Fibroblast of villous mesenchyme (primary cell): Measurements from ENCODE around the gene USP6NL.

DNA sequence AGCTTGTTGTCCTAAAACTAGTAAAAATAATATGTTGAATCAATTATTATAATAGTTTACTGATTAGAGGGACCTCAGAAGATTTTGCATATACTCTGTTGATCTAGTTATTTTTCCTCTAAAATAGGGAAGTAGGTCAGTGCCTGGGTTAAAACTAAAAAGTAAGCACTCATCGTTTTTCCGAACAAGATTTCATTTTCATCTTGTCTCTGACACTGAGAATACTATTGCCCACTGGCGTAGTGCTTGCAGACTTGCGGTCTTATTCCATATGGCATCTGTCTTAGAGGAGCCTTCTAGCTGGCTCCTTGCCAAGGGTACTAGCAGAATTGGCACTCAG lies 143.3 kb downstream of the CELF2 start:
- CAGE, long polyA plus RNA = no peak

DNA sequence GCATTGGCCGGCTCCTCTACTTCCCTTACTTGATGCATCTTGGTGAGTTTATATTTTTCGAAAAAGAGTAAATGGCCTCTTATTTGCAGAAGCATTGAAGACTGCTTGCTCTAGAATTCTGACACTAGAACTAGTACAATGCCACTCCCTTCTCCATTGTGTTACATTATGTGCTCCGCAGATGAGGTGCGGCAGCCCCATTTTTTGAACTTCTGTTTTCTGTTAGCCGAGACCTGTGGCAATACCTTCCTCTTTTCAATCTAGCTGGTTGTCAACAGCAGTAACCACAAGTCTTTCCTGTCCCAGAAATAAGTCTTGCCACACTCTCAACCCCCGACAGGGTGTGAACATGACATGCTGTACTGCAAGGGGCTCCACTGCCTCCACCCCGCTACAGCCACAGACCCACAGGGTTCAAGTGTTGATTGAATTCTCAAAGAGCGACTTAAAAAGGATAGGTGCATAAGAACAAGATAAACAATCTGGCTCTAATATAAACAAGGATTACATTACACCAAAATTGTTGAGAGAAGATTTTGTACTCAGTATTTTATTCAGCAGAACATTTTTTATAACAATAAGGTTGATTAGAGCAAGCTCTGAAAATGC lies 145.5 kb downstream of the CELF2 start:
- CAGE, long polyA plus RNA = no peak

- CAGE, long polyA plus RNA = no peak
Observed at GRCh38 chr10:11168210-11168769, 150.6 kb downstream of the CELF2 start.

GRCh38 chr10:11178437-11179155 lies 160.9 kb downstream of the CELF2 start:
- CAGE, long polyA plus RNA = no peak

- CAGE, long polyA plus RNA = no peak
Observed at GRCh38 chr10:11225771-11226436, 208.2 kb downstream of the CELF2 start.

DNA sequence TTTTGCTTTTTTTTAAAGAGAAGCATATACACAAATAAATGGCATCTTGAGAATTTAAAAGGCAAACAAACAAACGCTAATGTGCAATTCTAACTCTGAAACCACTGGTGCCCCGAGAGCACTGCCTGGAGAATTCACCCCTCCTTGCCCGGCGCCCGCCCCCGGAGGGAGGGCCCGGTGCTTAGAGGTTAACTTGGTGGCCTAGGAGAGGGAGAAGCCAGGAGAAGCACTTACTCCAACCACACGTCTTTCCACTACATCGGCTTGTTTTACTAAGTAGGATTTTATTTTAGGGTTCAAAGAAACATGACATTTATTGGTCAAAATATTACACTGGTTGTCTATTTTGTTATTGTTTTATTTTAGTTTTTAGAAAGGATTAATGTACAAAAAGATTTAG lies 282.1 kb downstream of the USP6NL start:
- CAGE, long polyA plus RNA = no peak

- CAGE, long polyA plus RNA = no peak
Observed at GRCh38 chr10:11610746-11611721, at the start of gene USP6NL. Gene USP6NL (minus strand): TSS chr10:11611650.

GRCh38 chr10:11612388-11613010 lies 1.0 kb upstream of the USP6NL start:
- CAGE, long polyA plus RNA = no peak

GRCh38 chr10:11649561-11649761 lies 38.0 kb upstream of the USP6NL start:
- CAGE, long polyA plus RNA = no peak

GRCh38 chr10:11684027-11684629 lies 58.1 kb upstream of the ECHDC3 start:
- CAGE, long polyA plus RNA = no peak

DNA sequence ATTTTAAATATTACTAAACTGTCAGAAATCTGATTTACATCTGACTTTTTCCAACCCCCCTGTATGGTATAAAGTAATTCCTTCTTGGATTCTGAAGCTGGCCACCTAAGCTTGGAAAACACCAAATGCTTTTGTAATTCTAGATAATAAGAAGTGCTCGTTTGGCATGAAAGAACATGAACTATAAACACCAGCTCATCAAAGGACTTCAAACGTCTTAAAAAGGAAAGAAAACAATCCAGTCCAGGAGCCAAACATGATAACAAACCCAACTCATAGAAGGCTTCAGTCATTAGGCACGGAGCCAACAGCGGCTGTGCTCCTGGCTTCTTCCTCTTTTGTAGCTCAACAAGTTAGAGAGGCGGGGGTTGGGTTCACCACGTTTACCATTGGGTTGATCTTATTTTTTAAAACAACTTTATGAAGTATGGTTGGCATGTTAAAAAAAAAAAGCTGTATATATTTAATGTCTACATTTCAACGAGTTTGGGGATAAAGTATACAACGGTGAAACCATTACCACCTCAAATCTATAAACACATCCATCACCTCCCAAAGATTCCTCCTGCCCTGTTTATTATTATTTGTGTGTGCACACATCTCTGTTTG lies 56.3 kb upstream of the ECHDC3 start:
- CAGE, long polyA plus RNA = no peak

DNA sequence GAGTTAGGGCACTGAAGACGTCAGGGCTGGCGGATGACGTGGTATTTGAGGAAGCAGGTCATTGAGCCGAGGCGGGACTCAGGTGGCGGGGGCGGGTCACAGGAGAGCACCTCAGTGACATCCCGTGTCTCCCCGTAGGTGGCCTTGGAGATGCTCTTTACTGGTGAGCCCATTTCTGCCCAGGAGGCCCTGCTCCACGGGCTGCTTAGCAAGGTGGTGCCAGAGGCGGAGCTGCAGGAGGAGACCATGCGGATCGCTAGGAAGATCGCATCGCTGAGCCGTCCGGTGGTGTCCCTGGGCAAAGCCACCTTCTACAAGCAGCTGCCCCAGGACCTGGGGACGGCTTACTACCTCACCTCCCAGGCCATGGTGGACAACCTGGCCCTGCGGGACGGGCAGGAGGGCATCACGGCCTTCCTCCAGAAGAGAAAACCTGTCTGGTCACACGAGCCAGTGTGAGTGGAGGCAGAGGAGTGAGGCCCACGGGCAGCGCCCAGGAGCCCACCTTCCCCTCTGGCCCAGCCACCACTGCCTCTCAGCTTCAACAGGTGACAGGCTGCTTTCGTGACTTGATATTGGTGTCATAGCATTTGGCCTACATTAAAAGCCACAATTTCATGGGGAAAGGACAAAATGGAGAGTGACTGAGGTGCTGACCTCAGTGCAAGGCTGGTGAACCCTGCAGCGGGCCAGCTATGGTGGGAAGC lies 21.1 kb downstream of the ECHDC3 start:
- CAGE, long polyA plus RNA = no peak

GRCh38 chr10:11846204-11846990 lies 23.2 kb downstream of the PROSER2 start:
- CAGE, long polyA plus RNA = no peak

DNA sequence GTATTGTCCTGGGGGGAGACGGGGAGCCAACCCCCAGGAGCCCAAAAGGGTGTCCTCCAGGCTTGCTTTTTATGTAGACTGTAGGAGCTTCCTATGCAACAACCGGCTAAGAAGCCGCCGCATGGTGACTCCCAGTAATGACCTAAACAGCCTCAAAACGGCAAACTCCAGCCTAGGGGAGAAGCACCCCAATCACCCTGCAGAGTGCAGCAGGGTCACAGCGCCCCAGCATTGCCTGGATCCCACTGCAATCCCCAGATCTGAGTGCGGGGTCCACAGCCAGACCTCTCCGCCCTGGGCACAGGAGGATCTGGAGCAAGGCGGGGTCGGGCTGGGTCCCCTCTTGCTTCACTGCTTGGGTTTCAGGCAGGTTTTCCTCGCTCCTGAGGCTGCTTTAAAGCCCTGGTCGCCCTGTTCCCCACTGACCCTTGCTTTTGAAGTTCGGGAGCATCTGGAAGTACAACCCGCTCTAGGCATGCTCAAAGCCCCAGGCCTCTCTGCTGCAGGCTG lies 52.1 kb downstream of the PROSER2 start:
- CAGE, long polyA plus RNA = no peak

DNA sequence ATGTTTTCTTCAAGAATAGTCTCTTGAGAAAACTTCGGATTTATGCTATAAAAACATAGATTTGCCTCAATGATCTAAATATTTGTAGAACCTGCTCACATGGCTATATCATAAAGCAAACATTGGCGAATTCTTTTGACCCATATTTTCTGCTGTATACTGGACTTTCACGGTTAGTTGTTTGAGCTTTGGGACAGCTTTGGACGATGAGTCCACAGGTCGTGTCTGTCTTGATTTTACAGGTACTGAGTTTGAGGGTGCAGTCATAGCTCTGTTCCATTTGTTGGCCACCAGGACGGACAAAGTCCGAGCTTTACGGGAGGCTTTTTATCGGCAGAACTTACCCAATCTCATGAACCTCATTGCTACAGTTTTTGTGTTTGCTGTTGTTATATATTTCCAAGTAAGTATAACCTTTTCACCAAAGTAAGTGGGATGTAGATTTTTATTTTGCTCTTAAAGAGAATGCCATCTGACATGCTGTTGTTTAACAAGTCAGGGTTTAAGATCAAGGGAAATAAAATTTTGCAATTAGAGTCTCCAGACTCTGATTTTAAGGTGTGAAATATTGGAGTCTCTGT lies 27.3 kb downstream of the SEC61A2 start:
- CAGE, long polyA plus RNA = no peak

DNA sequence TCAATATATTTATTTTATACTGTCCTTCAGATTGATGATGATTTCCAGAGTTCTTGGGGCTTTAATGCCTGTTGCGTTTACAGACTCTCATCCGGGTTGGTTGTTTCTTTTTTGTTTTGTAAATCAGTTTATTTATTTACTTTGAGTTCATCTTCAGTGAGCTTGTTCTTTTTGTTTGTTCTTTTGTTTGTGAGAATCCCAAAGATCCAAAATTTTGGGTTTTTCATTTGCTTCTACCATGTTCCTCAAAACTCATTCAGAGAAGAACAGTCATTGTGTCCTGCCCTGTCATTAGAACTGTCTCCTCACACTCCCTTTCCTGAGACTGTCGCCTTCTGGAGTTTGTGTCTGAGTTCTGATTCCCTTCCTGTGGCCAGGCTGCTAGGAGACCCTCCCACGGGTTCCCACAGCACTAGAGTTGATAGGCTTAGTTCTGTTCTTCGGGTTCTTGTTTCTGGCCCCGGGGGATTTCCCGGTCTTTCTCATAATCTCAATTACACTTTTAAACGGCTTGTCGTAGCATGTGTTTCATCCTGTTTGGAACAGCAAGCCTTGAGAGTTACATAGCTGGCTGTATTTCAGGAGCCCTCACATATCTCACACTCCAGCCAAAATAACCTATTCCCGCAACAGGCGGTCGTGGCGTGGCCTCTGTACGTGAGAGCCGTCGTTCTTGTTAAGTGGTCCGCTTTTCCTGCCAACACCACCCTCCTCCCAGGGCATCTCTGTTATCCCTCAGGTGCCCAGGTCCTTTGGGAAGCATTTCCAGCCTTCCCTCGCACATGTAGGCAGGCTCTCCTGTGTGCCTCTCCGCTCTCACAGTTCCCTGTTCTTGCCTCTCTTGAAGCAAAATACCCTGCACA lies 45.8 kb downstream of the CDC123 start:
- CAGE, long polyA plus RNA = no peak

GRCh38 chr10:12333664-12334457 lies 15.5 kb upstream of the CAMK1D start:
- CAGE, long polyA plus RNA = no peak

GRCh38 chr10:12348100-12348369 lies 1.3 kb upstream of the CAMK1D start:
- CAGE, long polyA plus RNA = no peak

- CAGE, long polyA plus RNA = no peak
Observed at GRCh38 chr10:12351319-12351859, 2.0 kb downstream of the CAMK1D start.

- CAGE, long polyA plus RNA = no peak
Observed at GRCh38 chr10:12393308-12393947, 44.1 kb downstream of the CAMK1D start.